PC-3 (cell line): Measurements from ENCODE around the genes PRAMEF11, PRAMEF4, PRAMEF26 and PRDM2.

DNA sequence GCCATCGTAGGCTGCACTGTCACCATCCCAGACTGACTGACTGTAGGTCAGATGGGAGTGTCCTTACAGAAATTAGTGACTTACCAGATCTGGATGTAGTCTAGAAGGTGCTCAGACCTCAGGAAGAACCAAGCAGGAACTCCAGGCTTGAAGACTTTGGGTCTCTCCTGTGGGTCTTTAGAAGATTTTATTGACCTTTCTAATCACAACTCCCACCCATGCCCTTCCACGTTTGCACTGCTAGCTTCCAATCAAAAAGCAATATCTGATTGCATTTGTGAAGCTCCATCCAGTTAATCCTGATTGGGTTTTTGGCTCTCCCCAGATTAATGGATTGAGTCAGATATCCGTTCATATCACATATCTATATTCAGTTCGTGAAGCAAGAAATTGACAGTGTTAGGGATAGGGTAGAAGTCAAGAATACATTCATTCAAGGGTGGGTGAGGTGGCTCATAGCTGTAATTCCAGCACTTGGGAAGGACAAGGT lies at the start of gene PRAMEF11:
PRAMEF11 (minus strand) TSS at position 139 of the 490 bp plus-strand sequence.
- RAMPAGE, long total RNA, result no peak

DNA sequence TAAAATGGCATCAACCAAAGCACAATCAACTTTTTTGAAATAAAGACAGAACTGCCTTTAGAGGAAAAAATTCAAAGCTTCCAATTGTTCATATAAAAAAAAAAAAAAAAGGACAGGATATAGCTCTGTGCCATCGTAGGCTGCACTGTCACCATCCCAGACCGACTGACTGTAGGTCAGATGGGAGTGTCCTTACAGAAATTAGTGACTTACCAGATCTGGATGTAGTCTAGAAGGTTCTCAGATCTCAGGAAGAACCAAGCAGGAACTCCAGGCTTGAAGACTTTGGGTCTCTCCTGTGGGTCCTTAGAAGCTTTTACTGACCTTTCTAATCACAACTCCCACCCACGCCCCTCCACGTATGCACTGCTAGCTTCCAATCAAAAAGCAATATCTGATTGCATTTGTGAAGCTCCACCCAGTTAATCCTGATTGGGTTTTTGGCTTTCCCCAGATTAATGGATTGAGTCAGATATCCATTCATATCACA lies at the start of gene PRAMEF4:
PRAMEF4 (minus strand) TSS at position 268 of the 490 bp plus-strand sequence.
- RAMPAGE, long total RNA, result no peak

- RAMPAGE, long total RNA, result no peak
Measured at GRCh38 chr1:13155715-13156296, at the start of gene PRAMEF26. TSS of gene PRAMEF26 (minus strand) at chr1:13156009.

DNA sequence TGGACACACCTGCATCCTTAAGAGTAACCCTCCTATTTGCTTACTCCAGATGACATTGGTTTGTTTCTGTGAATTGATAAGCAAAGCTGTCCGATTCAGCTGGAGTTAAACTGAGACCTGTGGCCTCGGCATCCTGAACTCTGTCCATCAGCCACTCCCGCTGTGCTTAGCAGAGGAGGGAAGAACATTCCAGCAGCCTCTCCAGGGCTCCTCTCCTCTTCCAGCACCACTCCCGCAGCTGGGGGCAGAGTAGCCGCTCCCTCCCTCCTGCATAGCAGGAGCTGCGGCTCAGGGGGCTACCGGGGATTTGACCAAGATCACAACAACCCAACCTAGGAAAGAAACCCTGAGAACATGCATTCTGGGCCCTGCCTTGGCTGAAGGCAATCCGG lies 8.8 kb downstream of the LRRC38 start:
- RAMPAGE, long total RNA, result no peak

- RAMPAGE, long total RNA, result no peak
Measured at GRCh38 chr1:13699878-13700755, at the start of gene PRDM2. TSS of gene PRDM2 (plus strand) at chr1:13700188.

- RAMPAGE, long total RNA, result no peak
Measured at GRCh38 chr1:13702714-13703237, 2.8 kb downstream of the PRDM2 start.

DNA sequence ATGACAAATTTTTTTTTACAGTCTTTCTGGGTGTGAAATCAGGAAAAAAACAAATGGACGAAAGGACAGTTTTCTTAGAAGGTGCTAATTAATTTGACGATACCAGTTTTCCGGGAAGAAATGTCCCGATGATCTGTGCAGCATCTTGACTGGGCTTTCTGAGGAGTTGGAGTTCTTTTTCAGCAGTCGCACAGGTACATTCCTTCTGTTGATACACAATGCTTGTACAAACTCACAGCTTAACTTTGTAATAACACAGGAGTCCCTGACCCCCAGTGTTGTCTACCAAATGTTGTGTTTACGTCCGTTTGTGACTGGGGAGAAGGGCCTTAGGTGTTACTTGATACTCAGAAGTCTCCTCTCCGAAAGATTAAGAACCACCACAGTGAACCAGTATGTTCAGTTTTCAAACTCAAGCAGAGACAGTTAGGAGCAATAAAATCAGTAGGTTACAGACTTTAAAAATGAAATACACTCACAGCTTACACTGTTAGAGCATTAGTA lies 61.4 kb downstream of the PRDM2 start:
- RAMPAGE, long total RNA, result no peak

- RAMPAGE, long total RNA, result no peak
Measured at GRCh38 chr1:13927311-13927906, 227.4 kb downstream of the PRDM2 start.

DNA sequence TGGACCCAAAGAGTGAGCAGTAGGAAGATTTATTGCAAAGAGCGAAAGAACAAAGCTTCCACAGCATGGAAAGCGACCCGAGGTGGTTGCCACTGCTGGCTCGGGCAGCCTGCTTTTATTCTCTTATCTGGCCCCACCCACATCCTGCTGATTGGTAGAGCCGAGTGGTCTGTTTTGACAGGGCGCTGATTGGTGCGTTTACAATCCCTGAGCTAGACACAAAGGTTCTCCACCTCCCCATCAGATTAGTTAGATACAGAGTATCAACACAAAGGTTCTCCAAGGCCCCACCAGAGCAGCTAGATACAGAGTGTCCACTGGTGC lies 282.4 kb downstream of the PRDM2 start:
- RAMPAGE, long total RNA, result no peak

DNA sequence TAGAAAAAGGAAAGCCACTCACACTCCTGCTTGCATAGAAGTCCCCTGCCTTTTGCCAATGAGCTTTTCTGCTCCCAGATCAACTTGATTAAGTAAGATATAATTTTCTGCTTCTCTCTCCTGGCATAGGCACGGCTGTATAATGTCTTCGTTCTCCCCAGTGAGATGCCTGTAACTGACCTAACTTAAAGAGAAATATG lies 76.5 kb upstream of the KAZN start:
- RAMPAGE, long total RNA, result no peak

DNA sequence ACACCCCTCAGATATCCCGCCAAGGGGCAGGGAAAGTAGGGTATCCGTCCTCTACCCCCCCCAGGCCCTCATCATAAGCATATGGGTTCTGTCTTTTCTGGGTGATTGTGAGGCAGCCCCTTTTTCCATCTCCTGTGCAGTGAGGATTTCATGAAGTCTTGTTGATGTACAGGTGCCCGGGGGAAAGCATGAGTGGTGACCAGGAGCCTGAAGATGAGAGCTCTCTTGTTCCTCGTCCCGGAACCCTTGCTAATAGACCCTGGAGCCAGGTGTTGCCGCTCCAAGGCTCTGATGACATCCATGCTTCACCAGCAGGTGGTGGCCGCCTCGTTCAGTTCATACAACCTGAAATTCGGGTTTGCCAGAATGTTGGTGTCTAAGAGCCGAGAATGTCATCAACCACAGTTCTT lies 235.0 kb downstream of the KAZN start:
- RAMPAGE, long total RNA, result no peak

DNA sequence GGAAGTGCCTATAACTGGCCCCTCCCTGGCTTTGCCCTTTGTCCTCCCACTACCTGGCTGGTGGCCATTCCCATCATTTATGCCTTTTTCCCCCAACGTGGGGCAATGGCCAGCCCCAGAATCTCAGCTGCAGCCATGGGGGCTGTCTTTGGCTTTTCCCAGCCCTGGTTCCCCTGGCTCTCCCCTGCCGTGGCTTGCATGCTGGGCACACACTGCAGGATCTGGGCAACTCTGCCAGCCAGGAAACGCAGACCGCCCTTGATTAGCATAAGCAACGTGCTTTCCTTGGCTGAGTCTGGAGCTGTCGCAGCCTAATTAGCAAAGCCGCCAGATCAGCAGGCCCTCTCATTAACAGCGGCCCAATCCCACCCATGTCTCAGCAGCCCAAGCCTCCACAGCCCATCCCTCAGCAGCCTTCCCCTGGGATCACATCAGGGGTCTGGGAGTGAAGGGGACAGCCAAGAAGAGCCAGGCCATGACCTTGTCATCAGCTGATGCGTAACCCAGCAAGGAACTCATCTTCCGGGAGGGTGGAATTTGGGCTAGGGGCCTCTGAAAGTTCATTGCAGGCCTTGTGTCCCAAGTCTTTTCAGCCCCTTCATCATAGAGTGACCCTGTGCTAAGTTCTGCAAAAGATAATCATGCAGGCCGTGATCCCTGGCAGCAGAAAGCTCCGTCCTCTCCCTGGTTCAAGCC lies 258.3 kb upstream of the TMEM51 start:
- RAMPAGE, long total RNA, result no peak

DNA sequence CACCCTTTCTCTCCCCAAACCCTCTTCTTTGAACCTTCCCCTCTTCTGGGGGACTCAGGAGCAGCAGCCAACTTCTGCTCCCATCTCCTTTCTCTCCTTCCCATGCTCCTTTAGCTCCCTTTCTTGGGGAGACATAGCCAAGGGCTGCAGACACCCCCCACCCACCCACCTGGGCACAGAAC lies 64.5 kb upstream of the TMEM51 start:
- RAMPAGE, long total RNA, result no peak

DNA sequence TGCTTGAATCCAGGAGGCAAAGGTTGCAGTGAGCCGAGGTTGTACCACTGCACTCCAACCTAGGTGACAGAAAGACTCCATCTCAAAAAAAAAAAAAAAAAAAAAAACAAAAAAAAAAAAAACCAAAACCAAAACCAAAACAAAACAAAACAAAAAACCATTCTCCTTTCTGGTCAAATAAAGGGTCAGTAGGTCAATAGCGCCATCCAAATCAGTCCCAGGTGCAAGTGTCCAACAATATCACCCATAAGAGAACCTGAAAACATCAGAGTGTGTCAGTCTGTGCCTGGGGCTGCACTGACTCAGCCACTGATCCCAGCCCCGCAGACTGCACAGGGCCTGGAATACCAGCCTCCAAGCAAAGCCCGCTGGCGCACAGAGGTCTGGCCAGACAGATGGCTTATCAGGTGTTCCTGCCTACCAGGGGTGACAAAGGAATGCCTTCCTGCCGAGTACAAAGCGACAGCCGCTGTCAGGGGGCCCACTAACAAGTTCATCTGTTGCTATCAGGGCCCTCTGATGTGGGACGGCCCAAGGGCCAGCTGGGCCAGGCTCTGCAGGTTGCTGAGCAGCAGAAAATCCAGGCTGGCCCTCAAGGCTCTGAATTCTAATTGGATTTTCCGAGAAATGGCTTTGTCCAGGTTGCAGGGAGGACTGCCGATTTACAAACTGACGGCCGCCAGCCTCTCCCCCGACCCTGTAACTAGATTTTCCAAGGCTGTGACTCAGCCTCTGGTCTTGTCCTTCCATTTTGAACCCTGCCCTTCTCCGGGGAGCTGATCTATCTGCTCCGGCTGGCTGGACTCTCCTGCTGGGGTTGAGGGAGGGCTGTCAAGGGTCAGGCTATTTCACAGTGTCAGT lies 13.8 kb upstream of the TMEM51 start:
- RAMPAGE, long total RNA, result no peak

DNA sequence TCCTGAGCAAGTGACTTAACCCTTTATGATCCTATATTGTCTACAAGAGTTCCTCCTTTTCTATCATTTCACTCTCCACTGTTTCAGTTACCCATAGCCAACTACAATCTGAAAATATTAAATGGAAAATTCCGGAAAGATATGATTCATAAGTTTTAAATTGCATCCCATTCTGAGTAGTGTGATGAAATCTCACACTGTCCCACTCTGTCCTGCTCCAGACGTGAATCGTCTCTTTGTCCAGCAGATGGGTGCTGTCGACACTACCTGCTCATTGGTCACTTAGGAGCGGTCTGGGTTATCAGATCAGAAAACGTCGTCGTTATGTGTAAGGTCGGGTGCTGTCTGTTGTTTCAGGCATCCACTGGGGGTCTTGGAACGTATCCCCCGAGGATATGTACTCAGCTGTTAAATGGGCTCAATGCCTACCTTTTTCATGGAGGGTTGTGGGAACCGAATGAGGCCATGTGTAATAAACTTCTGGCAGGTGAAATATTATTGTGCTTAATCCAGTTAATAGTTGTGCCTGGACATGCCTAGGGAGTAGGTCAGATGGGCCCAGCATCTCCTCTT lies 19.1 kb downstream of the TMEM51 start:
- RAMPAGE, long total RNA, result no peak

DNA sequence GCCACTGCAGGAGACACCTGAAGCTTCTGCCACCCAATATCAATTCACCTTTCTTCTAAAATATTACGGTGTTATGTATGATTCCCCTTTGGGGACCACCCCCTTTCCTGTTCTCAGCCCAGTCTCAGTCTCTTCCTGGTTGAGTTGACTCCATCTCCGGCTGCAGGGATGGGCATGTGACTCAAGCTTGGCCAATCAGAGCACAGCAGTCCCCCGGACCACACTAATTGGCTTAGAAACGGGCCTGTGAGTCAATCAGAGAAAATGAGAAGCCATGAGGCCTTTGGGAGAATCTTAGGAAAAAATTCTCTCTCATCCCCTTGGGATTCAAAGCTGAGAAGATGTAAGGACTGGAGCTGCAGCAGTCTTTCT lies 10.8 kb upstream of the FHAD1 start:
- RAMPAGE, long total RNA, result no peak

- RAMPAGE, long total RNA, result no peak
Measured at GRCh38 chr1:15331814-15332013, 78.0 kb upstream of the EFHD2 start.

- RAMPAGE, long total RNA, result no peak
Measured at GRCh38 chr1:15336792-15337602, 72.7 kb upstream of the EFHD2 start.

- RAMPAGE, long total RNA, result no peak
Measured at GRCh38 chr1:15493804-15494386, 18.0 kb downstream of the CELA2B start.

DNA sequence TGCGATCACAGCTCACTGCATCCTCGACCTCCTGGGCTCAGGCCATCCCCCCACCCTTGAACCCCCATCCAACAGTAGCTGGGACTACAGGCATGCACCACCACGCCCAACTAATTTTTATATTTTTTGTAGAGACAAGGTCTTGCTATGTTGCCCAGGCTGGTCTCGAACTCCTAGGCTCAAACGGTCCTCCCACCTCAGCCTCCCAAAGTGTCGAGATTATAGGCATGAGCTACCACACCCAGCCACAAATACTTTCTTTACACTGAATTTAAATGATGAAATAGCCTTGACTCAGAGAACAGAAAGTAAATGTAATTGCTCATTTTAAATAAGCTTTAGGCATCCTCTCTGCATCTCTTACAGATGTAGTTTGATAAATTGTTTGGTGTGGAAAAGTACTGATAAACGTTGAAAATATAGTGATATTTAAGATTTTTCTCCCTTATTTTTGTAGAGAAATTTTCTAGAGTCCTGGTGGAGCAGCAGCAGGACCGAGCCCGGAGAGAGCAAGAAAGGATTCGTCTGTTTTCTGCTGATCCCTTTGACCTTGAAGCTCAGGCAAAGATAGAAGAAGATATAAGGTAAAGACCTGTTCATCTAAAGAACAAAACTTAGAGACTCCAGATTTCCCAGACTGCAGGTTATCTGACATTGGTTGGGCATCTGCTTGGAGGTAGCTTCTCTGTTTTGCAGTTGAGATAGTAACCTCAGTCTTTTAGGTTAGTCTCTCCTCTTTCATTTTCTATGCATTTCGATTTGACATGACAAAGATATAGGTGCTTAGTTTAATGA lies 15.9 kb downstream of the DDI2 start:
- RAMPAGE, long total RNA, result no peak